PFSK-1 (cell line): Measurements from ENCODE around the genes STEAP3 and SCTR.

- RRBS = no CpG with 5 or more reads among the region's 6 CpGs
Observed at GRCh38 chr2:118902702-118903186, 39.2 kb upstream of the MARCO start.

GRCh38 chr2:119213705-119214110 lies 9.9 kb upstream of the STEAP3 start:
- RRBS = no CpG with 5 or more reads among the region's 6 CpGs

GRCh38 chr2:119223280-119224184 lies at the start of gene STEAP3:
Gene STEAP3, plus strand, starts transcription at chr2:119223834.
- RRBS = 2% methylated on average over 36 of the region's 85 CpGs

DNA sequence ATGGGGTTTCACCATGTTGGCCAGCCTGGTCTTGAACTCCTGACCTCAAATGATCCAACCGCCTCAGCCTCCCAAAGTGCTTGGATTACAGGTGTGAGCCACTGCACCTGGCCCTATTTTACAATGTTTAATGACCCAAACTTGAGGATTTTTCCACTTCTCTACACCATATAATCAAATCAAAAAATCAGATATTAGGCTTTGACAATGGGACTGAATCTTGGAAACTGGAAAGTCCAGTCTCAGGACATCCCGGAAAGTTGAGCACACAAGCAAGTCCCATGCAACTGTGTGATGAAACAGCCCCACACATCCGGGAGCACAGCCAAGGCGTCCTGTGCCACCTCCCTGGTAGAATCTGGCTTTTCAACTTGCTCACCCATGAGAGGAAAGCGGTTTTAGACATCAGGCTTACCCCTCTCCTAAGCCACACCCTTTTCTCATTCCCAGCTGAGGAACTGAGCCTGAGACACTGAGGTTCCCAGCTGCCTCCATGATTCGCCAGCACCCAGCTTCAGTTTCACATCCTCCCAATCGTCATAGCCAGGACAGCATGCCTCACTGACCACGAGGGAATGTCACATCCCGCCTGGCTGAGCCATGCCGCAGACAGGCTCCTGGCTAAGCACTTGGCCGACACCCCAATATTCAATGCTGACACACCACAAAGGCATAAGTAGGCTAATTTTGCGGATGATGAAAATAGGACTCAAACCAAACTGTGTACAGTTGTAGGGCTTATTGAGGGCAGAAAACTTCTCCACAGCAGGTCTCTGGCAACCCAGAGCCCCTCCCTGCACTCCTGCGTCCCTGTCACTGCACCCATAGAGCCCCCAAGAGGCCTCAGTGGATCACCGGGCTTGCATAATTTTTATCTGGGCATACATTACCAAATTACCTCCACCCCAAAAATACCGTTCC lies 60.3 kb downstream of the STEAP3 start:
- RRBS = 83% methylated on average over 2 of the region's 15 CpGs

DNA sequence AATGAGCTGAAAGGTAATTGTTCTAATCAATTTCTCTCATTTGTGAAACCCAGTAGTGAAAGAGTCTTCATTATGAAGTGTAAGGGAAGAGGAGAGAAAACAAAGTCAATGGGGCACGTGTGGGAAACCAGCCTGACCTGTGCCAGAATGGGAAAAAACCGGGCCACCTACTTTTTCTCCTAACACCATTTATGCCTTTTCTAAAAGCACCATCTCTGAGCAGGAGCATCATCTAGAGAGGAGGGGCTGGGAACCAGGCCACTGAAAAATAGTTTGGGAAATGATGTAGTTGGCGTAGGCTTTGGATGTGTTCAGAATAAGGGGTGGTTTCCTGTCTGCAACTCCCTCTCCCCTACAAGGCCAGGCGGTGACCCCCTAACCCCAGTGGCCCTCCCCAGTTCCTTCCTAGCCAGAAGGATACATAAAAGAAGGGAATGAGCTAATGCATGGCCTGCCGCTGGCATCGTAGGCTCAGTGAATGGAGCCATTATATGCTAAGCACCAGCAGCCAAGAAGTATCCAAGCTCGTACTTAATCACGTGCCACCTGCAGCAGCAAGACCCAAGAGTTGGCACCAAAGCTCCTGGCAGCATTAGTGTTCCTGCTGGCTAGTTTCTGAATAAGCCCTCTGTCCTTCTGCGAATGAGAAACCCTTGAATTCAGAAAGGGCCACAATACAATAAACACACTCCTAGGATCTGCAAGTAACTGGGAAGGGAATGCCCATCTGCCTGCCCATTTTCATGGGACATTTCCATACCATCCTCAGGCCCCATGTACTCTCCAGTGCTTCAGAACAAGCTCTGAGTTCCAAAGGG lies 4.2 kb downstream of the DBI start:
- RRBS = no CpG with 5 or more reads among the region's 9 CpGs

GRCh38 chr2:119523930-119524790 lies at the start of gene SCTR:
Gene SCTR, minus strand, starts transcription at chr2:119524483.
- RRBS = 40% methylated on average over 49 of the region's 81 CpGs

GRCh38 chr2:119760617-119761553 lies 1.2 kb downstream of the PTPN4 start:
- RRBS = no CpG with 5 or more reads among the region's 12 CpGs

- RRBS = no CpG with 5 or more reads among the region's 6 CpGs
Observed at GRCh38 chr2:120228354-120228615, 5.1 kb upstream of the TMEM185B start.

DNA sequence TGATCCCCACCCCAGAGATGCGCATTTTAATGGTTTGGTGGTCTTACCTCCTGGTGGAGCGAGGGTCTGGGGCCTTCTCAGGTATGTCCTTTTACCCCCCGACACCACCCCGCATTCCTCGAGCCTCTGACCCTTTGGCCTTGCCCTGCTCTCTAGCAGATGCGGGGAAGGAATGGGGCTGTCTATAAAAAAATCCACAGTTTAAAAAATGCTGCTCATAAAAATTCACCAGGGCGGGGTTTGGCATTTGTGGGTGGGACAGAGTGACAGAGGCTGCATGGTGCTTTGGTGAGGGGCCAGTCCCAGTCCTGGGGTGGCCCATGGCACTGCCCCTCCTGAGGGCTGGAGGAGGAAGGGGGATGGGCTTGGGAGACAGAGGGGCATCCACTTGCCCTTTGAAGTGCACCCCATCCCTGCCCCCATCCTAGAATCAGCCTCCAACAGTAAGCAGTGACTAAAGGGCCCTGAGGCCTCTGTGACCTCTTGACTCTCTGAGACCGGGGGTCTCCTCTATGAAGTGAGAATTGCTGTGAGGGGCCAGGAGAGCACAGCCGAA lies 6.6 kb upstream of the RALB start:
- RRBS = no CpG with 5 or more reads among the region's 9 CpGs

GRCh38 chr2:120253649-120254093 lies 1.0 kb downstream of the RALB start:
- RRBS = no CpG with 5 or more reads among the region's 9 CpGs

DNA sequence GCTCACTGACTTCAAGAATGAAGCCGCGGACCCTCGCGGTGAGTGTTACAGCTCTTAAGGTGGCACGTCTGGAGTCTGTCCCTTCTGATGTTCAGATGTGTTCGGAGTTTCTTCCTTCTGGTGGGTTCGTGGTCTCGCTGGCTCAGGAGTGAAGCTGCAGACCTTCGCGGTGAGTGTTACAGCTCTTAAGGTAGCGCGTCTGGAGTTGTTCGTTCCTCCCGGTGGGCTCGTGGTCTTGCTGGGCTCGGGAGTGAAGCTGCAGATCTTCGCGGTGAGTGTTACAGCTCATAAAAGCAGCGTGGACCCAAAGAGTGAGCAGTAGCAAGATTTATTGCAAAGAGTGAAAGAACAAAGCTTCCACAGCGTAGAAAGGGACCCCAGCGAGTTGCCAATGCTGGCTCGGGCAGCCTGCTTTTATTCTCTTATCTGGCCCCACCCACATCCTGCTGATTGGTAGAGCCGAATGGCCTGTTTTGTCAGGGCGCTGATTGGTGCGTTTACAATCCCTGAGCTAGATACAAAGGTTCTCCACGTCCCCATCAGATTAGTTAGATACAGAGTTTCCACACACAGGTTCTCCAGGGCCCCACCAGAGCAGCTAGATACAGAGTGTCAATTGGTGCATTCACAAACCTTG lies 6.3 kb downstream of the RALB start:
- RRBS = no CpG with 5 or more reads among the region's 26 CpGs

DNA sequence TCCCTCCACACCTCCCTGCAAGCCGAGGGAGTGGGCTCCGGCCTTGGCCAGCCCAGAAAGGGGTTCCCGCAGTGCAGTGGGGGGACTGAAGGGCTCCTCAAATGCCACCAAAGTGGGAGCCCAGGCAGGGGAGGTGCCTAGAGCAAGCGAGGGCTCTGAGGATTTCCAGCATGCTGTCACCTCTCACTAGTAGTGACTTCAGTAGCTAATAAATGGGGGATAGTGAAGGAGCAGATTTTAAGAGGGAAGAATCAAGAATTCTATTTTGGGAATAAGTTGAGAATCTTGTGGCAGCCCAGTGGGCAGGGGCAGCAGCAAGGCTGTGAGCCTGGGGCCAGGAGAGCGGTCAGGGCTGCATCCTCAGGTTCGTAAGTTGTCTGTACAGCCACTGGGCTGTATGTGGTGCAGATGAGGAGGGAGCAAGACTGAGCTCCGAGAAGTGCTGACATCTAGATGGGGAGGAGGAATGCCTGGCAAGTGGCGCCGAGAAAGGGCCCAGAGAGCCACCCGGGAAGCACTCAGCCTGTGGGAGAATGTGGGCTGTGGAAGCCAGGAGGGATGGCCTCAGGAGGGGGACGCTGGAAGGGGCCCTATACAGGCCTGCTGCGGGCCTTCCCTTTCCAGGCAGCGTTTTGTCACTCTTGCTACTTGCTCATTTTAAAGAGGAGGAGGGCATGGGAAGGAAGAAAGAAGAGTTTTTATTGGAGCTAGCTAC lies 7.6 kb downstream of the RALB start:
- RRBS = no CpG with 5 or more reads among the region's 13 CpGs

- RRBS = 12% methylated on average over 7 of the region's 19 CpGs
Observed at GRCh38 chr2:120566628-120567182, 169.0 kb upstream of the GLI2 start.

GRCh38 chr2:120589591-120590446 lies 145.8 kb upstream of the GLI2 start:
- RRBS = no CpG with 5 or more reads among the region's 10 CpGs

DNA sequence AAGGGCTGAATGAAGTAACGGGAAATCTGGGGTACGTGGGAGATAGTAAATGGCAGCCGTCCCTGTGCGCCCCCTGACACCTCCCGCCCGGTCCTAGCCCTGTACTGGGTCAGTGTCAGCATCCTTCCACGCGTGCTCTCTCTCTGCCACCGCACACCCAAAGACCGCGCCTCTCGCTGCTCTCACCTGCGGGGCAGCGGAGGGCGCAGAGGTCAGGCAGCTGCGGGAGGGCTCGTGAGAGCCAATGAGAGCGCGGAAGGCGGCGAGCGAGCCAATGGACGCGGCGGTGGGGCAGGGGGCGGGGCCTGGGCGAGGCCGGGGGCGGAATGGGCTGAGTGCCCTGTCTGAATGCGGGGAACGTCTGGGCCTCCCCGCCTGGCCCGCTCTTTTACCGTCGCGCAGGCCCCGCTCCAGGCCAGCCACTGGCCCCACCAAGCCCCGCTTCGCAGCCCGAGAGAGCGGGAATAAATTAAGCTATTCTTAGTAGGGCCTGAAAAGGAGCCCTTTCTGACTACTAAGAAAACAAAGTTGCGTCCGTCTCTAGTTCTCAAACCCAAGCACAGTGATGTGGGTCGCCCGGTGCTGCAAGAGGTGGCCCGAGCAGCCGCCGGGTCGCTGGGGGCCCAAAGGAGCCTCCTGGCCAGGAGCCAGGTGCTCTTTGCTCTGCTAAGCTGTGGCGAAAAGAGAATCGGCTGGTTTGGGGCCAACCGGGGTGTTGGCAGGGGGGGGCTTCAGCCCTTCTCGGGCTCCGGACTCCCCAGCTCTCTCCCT lies 81.2 kb upstream of the GLI2 start:
- RRBS = 75% methylated on average over 7 of the region's 54 CpGs

DNA sequence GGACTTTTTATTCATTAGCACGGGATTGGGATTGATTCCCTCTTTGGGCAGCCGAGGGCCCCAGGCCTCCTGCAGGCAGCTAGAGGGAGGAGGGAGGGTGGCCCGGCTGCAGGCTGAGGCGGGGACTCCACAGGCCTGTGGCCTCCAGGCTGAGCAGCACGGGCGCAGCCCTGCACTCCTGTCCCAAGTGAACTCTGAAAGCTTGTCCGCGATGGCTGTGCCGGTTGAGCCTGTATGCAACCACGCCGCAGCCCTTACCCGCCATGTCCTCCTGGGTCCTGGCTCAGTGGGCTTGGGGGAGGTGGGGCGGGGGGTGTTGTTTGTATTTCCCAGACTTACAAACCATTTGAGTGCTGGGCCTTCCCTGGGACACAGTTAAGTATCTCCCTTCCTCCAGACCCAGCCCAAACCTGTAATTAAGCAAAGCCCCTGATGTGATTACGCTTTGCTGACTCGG lies 5.1 kb downstream of the GLI2 start:
- RRBS = 87% methylated on average over 3 of the region's 15 CpGs

DNA sequence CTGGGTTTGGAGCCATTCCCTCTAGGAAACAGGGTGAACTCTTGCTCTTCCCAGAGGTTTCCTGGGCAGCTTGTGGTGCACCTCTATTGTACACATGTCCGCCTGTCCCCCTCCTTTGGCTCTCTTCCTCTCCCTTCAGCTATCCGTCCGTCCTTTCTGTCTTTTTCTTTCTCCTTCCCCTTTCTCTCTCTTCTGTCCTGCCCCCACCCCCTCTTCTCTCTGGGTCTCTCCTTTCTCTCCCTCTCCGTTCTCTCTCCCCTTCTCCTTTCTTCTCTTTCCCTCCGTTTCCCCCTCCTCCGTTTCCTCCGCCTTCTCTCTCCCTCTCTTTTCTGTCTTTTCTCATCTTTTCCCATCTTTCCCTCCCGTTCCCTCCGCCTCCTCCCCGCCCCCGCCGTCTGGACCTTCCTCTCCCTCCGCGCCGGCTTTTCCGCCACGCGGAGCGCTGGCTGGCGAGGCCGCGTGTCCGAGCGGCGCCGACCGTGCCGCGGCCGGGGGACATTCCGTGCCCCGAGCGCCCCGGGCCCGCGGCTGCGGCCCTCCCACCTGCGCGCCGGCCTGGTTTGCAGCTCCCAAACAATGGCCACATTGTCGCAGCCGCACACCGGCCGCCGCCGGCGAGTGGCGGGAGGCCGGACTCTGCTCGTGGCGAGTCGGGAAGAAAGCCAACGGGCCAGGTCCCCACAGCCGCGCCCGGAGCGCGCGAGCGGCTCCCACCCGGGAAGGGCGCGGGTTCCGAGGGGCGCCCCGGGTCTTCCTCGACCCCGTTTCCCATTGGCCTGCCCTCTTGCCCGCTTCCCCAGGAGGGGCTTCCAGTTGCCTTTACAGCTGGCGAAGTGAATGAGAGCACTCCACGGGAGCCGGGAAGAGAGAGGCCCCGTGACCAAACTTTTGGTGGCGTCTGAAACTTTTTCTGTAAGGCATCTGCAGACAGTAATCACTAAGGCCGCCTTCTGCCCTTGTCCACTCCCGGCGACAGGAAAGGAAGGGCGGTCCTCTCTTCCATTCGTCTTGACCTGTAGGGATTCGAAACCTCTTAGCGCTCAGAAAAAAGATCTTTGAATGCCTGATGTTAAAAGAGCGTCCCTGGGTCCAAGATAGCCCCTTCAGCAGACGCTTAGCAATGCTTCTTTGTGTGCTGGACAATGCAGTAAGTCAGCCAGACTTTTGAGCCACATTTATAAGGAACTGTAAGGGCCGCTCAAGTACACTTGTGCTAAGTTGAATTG lies 6.0 kb downstream of the GLI2 start:
- RRBS = 83% methylated on average over 37 of the region's 84 CpGs

DNA sequence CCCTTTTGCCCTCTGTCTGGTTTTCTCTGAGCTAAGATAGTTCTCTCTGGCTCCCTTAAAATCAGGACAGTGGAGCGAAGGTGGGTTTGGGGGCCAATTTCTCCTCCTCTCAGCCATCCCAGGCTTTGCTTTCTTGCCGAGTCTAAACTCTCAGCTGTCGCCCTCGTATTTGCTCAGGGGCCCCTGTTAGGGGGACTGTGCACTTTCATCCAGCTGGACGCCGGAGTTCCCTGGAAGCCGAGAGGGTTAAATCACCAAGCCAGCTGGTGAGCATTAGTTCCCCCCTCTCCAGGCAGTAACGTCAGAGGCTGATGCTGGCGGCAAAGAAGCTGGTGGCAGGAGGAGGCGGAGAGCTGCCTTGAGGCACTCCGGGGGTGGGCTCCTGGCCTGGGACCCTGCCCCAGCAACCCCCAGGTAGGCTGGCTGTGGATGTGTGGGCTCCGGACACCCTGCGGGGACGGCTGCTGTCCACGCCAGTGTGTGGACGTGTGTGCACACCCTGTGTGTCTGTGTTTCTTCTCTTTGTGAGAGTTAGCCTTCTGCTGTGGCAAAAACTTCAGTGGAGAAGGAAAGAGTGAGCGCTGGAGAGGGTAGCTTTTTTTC lies 84.6 kb downstream of the GLI2 start:
- RRBS = 65% methylated on average over 2 of the region's 17 CpGs

- RRBS = no CpG with 5 or more reads among the region's 12 CpGs
Observed at GRCh38 chr2:120919996-120920388, 184.3 kb downstream of the GLI2 start.

DNA sequence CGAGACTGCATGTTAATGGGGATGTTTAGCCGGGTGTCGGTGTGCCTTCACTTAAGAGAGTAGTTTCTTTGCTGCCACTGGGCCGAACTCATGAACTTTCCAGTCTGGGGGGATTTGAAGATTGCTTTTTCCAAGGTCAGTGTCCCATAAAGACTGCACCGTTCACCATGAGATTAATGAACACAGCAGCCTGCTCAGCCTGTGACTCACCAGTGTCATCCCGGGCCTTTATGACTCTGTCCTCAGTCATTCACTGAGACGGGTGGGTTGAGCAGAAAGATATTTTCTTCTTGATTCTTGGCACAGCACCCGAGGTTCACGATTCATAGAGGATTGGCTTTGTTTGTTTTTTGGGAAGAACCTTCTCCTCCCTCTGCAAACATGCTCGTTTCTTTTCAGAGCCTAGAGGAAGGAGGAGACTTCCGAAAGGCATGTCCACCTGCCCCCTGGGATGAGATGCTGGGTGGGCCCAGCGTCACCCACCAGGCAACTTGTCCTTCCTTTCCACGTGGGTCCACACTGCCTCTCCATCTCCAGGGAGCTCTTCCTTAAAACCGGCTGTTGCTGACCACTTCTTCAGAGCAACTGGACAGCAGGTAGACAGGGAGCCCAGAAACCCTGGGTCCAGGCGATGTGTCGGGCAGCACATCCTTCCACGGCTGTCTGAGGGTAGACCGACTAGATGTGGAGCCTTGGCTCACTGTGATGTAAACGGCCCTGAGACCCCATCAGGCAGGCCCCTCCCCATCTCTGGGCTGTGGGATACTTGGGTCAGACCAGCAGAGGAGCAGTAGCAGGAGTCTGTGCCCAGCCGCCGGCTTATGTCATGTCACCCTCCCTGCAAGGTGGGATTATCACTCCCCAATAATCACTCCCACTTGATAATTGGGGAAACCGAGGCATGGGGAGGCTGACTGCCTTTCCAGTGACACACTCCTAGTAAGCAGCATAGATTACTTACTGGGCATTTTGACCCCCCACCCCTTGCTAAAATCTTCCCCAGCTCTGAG lies 199.4 kb downstream of the GLI2 start:
- RRBS = 61% methylated on average over 2 of the region's 22 CpGs